Right cardiac atrium (tissue), 1 donor: ENCODE results near the genes CPB1 and GYG1.

- PRO-cap: no peak
Observed at GRCh38 chr3:142939951-142940351, 23.5 kb downstream of the PAQR9 start.

DNA sequence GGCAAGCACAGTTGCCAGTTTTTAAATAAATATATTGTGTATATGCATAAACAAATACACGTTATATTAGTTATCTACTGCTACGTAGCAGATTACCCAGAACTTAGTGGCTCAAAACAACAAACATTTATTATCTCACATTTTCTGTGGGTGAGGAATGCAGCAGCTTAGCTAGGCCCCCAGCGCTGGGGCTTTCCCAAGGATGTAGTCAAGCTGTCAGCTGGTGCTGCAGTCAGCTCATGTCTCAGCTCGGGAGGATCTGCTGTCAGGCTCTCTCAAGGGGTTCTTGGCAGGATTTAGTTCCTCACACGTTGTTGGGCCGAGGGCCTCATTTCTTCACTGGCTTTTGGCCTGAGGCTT lies 13.8 kb upstream of the U2SURP start:
- PRO-cap: no peak

- PRO-cap: bidirectional peak, plus-strand start at chr3:143001626, minus-strand start at chr3:143001471
Observed at GRCh38 chr3:143000881-143001510, 374 bp upstream of the U2SURP start.

- PRO-cap: no peak
Observed at GRCh38 chr3:143066112-143066680, 53.4 kb upstream of the CHST2 start.

- PRO-cap: no peak
Observed at GRCh38 chr3:143120821-143121909, 1.6 kb downstream of the CHST2 start.

DNA sequence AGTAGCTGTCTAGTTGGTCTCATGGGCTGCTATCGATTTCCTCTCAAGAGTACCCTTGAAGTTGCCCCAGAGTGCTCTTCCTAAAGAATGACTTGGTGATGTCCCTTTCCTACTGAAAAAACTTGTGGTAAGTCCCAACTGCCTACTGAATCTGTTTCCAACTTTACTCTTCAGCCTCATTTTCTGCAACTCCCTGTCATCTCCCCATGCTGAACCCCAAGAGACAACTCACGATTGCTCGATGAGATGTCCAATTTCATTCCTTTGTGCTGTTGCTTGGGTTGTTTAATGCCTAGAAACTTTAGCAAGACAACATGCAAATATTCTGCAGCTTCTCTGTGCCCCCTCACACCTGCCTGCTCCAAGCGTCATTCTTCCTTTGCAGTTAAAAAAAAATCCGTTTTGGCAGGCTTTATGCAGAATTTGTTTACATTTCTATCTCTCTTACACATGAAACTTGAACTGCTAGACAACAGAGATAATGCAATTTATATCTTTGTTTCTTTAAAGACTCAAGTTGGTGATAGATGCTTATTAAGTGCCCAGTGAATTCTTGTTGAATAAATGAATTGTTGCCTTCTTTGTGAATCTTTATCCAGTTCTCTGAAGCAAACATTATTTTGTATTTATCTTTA lies 53.1 kb downstream of the CHST2 start:
- PRO-cap: no peak

DNA sequence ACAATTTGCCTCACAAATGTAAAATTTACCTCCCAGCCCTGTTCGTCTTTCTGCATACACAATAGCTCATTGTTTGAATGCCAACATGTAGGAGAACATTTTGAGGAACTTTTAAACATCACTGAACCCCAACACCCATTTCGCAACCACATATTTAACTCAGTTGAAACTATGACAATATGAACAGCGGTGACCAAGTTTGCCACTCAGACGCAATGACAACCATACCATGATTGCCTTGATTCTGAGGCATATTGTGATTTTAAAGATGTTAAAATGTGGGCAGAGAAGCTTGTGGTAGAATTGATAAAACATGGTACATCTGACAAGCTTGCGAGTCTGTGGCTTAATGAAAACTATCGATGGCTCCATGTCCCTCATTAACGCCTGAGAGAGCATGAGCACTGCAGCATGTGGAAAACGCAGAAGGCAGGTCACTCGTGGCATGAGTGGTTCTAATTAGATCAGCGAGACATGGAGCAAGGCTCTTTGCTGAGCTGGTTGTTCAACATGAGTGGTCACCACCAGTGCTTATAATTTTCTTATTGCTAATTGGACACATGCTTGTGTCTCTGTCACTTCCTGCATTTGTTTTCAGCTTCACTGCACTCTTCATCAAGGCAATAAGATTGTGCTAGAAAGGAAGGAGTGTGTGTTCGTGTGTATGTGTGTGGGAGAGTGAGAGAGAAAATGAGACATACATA lies 116.8 kb downstream of the CHST2 start:
- PRO-cap: no peak

DNA sequence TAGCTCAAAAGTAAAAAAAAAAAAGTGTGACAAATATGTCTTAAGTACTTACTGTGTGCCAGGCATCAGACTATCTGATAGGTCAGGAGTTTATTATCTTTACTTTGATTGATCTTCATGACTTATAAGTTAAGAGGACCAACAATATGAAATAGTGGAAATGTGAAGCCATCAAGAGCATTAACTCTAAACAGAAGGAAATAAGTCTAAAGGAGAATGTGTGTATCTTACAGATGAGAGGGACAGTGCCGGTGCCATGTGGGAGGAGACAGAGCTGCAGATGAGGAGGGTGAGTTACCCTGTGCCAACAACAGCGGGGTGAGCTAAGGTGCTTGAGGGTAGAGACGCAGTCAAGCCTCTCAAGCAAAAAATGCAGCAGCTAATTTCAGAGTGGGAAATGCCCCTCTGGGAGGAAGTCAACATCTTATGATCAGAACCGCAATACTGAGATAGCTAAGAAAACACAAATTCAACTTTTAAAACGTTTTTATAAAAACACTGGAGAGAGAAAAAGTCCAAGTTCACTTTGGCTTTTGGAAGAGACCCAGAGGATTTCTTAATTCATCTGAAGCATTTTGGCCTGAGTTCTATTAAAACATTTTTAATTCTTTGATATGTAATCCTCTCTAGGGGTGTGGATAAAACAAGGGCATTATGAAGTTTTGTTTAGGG lies 319.3 kb downstream of the SLC9A9 start:
- PRO-cap: no peak

GRCh38 chr3:144502263-144502821 lies 530.7 kb downstream of the DIPK2A start:
- PRO-cap: no peak

GRCh38 chr3:145436312-145436793 lies 724.6 kb downstream of the PLOD2 start:
- PRO-cap: no peak

DNA sequence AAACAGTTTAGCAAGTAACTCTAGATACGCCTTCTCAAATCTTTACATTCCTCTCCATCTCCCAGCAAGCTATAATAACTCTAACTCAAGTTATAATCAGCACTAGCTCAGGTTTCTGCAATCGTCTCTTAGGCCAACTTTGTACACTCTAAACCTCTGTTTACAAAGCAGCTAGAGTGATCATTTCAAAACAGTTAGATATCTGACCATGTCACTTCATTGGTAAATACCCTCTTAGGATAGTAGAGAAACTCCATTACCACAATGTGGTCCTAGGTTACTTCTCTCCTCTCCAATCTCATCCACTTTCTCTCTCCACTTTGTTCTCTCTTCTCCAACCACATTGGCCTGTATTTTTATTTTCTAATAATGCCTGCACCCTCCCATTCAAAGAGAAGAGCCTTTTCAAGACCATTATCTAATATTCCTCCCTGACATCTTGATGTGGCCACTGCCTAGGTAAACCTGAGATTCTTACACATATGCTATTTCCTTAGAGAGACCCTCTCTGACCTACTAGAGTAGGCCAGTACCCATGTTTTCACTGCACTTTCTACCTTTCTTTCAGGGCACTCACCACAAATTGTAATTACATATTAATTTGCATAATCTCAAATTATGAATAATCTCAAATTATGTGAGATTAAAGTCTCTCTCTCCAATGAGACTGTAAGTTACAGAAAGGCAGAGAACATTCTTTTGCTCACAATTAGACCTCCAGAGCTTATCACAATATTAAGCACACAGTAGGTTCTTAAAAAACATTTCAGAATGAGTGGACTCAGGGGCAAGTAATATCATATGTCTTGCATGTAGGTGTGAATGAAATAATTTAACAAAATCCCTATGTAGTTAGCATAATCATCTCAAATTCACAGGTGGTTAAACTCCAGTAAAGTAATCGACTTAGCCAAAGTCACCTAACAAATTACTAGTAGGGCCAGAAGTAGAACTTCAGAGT lies 30.9 kb downstream of the PLOD2 start:
- PRO-cap: no peak

- PRO-cap: no peak
Observed at GRCh38 chr3:146161717-146162032, 691 bp upstream of the PLOD2 start.

DNA sequence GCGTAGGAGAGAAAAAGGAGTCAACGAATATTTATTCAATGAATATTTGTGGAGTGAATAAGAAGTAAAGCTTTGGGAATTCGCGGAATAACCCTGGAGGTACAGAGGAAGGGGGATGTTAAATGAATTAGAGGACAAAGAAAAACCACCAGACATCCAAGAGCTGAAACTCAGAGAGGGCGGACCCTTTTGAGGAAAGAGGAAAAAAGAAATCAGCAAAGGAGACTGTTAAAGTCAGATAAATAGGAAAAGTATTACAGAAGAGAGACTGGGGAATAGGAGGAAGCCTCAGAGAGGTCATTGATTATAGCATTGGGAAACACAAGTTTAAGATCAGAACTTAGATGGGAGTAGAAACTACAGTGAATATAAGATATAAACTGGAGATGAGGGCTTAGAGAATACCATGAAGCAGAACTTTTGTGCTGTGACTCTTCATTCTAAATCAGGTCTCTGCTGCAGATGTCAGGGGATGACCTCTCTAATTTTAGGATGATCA lies 4.6 kb upstream of the PLOD2 start:
- PRO-cap: no peak

DNA sequence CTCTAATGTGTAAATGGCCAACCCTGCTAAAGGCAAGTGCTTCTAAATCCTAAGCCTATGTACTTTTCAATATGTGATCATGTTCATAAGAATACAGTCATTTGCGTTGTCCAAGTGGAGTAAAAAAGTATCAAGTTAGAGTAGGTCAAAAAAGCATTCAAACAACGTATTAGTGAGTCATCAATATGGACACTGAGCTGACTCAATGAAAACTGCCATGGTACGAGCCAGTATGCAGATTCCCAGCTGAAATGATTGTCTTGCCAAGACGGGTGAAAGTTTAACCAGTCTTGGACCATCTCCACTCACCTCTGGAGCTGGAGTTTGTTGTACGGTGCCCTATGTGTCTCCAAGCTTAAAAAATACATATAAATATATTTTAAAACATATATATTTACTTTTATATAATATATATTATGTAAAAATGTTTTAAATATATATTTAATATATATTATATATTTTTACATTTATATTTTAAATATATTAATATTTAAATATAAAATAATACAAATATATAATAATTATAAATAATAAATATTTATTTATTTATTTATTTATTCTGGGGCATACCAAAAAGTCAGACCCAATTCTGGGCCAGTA lies 27.4 kb downstream of the PLSCR4 start:
- PRO-cap: no peak

DNA sequence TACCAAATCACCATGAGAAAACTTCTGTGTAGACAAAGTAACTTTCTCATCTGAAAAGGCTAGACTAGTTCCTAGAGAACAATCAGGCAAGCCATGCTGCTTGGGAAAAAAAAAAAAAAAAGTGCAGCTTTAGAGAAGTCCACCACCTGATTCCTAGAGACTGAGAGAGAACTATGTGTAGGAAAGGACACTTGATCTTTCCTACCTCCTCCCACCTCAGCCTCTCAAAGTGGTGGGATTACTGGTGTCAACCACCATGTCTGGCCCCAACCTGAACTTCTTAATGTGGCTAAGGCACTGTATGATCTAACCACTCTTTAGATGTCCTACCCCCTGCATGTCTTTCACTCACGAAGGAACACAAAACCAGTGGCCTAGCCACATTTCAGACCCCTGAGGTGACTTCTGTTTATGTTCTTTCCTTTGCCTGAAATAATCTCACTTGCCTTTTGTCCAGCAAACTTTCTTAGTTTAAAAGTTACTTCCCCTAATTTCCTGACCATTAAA lies 34.3 kb downstream of the PLSCR1 start:
- PRO-cap: no peak

GRCh38 chr3:147408567-147409068 lies 547 bp upstream of the ZIC1 start:
- PRO-cap: no peak

DNA sequence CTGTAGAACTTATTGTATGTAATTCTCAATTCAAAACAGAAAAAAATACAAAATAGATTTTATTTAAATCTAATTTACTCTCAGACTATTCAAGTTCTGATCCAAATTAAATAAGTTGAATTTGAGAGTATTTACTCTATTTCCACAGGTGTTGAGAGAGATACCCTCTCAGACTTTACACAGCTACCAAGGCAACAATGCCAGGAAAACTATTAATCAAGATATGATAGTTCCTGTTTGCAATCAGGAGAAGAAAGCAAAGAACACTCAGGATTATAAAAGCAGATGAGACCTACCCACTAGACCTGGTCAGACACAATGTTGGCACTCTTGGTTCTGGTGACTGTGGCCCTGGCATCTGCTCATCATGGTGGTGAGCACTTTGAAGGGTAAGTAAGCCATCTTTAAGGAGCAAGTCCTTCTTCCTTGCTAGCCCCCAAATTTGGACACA lies at the start of gene CPB1:
CPB1 (plus strand) TSS at position 306 of the 451 bp plus-strand sequence.
- PRO-cap: no peak

- PRO-cap: bidirectional peak, plus-strand start at chr3:148991540, minus-strand start at chr3:148991739
Observed at GRCh38 chr3:148991121-148991684, at the start of gene GYG1. Gene GYG1, plus strand, starts transcription at chr3:148991540.

GRCh38 chr3:149031017-149031840 lies 39.9 kb downstream of the GYG1 start:
- PRO-cap: no peak

GRCh38 chr3:149199346-149200098 lies 22.1 kb downstream of the CP start:
- PRO-cap: no peak